Fibroblast of villous mesenchyme (primary cell): ENCODE data around the genes ANTXRL, NPY4R, GPRIN2, AGAP9 and ERCC6.

DNA sequence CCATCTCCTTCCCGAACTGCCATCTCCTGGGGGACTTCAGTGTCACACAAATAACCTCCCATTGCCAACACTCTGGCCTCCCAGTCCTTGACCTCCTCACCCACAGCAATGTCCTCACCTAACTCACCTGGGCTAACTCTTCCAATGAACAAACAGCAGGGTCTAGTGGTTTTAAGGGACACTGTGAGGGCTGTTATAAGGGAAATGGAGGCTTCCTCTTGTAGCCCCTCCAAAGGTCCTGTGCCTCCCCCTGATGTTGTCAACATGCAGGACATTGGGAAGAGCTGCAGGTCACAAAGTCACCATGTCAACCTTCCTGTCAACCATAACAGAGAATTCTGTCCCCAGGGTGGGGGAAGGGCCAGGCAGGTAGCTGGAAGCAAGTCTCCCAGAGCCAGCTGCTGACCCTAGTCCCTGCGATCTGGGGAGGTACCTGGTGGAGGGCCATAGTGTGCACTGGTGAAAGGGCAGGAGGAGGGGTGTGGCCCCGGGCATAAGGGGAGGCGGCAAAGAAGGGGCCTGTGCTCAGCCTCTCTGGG, at the start of gene ANTXRL:
TSS of gene ANTXRL (plus strand) at position 325 of the 539 bp plus-strand sequence.
- CAGE, long polyA plus RNA, result no peak

DNA sequence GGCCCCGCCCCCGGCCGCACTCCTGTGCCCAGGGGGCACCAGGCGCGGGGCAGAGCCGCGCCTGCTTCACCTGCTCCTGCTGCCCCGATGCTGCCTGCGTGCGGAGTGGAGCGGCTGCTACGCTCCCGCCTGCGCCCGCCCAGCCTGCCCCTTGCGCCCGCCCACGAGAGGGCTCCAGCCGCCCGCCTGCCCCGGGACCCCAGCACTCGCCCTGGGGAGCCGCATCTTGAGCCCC, at the start of gene NPY4R:
TSS of gene NPY4R (minus strand) at position 107 of the 235 bp plus-strand sequence.
- CAGE, long polyA plus RNA, result no peak

- CAGE, long polyA plus RNA, result no peak
Observed at GRCh38 chr10:46556069-46556907, at the start of gene GPRIN2. Gene GPRIN2, minus strand, starts transcription at chr10:46556658.

DNA sequence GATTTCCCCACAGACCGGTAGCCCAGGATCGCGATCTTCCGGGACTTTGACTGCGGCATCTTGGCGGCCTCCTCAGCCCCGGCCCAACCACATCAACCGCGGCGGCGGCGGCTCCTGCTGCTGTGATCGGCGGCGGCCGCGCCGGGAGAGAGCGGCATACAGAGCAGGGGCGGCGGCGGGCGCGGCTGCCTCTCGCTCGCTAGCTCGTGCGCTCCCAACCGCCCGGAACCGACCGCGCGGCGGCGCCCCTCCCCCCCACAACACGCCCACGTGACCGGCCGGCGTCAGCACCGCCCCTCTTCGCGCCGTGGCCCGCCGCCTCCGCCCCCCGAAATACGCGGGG, 56.5 kb downstream of the SYT15 start:
- CAGE, long polyA plus RNA, result no peak

DNA sequence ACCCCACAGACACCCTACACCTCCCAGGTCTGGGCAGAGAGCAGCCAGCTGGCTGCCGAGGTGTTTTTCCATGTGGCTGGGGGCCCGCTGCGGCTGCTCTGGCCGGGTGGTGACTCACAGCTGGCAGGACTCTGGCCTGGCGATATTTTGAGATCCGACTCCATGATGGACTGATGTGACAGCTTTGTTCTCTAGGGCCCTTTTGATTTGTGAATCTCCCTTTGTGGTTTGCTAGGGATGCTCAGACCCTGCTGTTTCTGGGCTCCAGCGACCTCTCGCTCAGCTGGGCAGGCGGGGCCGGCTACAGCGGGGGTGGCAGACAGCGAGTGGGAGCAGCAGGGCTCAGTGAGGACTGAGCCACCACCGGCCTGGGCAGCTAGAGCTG, 46.3 kb upstream of the GDF10 start:
- CAGE, long polyA plus RNA, result no peak

DNA sequence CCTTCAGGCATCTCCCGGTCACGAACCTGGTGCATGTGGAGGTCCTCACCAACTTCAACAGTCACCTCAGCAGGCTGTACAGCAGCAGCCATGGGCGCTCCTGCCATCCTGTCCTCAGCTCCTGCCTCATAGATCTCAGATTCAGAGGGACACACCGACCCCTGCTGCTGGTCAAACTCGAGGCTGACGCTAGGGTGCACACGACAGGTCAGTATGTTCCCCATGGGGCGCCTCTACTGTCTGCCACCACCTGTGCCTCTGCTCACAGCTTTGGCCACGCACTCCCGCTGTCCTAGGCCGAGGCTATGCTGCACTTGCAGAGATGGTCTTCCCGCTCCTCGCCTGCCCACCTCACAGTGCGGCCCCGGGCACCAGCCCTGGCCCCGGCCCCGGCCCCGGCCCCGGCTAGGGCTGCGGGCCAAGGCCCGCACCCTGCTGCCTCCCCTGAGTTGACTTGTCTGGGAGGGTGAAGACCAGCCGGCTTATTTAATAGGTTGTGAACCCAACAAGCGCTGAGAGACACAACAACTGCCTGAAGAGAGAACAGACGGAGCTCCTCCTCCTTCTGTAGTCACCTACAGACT, at the start of gene AGAP9:
TSS of gene AGAP9 (minus strand) at position 336 of the 584 bp plus-strand sequence.
- CAGE, long polyA plus RNA, result no peak

GRCh38 chr10:47706560-47706985, 56.8 kb downstream of the SYT15B start:
- CAGE, long polyA plus RNA, result no peak

- CAGE, long polyA plus RNA, result no peak
Observed at GRCh38 chr10:47942182-47942705, 23.8 kb downstream of the NPY4R2 start.

DNA sequence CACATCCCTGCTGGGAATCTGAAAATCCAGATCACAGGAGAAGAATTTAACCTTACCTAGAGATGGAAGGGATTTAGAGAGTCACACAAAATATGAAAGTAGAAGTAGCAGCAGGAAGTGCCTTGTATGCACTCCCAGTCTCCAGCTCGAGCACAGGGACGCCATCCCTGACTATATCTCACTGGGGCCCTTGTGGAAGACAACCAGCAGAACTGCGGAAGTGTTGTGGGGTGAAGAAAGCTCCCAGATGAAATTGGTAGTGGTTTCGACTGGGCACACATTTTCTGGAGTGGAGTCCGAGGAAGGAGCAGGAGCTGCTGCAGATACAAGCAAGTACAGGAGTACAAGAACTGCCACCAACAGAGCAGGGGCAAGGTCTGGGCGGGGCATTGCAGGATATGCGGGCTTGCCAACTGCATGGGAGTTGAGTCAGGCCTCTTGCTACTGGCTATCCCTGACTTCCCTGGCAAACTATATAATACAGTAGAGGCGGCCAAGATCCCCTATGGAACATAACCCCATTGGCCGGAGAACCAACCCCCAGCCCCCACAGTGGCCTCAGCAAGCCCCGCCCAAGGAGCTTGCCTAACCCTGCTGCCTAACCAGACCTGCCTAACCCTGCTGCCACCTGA, 131.1 kb upstream of the FAM25C start:
- CAGE, long polyA plus RNA, result no peak

DNA sequence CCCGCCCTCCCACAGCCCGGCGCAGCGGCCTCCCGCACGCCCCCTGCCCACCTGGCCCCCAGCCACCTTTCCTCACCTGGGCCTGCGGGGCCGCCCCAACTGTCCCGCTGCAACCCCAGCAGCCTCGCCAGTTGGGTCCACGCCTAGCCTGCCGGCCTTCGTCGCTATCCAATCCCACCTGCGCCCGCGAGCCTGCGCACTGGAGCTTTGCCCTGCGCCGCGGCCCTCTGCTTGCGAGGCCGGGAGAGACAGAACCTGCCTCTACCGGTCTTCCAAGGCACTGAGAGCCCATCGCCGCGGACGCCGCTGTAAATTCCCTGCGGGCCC, 134.2 kb downstream of the FRMPD2 start:
- CAGE, long polyA plus RNA, result no peak

DNA sequence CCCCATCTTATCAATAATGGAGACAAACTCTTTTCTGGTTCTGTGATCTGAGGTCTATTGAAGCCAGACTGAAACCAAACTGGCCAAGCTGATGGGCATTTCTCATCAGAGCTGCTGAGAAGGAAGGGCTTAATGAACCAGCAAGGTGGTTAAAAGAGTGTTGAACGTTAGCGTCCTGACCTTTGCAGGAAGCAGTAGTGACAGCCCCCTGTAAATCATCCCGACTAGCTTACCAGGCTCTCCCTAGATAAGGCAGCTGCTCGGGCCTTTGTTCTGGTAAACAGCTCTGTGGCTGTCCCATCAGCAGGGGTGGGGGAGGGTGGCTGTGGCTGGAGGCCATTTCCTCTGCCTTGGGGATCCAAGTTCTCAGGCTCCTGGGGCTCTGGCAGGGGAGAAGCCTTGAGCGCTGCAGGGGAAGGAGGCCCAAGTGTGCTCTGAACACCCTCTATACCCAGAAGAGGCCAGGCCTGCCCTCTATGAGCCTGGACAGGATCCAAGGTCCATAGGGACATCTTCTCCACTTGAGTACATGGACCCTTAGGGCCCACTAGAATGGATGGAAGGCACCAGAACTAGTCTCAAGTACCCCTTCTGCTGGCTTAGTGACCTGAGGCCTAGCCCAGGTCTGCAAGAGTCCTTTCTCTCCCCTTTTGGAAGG, 134.7 kb downstream of the ARHGAP22 start:
- CAGE, long polyA plus RNA, result no peak

- CAGE, long polyA plus RNA, result no peak
Observed at GRCh38 chr10:49113733-49114038, 1.6 kb downstream of the VSTM4 start.

GRCh38 chr10:49114554-49115352, 569 bp downstream of the VSTM4 start:
- CAGE, long polyA plus RNA, result no peak

DNA sequence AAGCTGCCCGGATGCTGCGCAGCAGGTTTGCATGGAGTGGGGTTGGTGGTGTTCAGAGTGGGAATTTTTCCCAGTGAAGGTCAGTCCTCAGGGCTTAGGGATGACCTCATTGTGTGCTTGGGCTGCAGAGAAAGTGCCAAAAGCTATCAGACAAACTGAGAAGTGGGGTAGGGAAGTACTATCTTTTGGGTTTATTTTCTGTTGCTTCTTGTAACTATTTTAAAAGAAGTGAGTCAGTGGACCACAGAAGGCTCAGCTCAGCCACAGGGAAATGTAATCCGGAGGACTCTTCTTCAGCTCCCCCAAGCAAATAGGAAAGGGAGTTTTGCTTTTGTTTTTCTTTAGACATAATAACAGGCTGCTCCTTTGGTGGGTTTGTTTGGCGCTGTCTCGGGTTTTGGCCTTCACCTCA, 5.2 kb upstream of the FAM170B start:
- CAGE, long polyA plus RNA, result no peak

DNA sequence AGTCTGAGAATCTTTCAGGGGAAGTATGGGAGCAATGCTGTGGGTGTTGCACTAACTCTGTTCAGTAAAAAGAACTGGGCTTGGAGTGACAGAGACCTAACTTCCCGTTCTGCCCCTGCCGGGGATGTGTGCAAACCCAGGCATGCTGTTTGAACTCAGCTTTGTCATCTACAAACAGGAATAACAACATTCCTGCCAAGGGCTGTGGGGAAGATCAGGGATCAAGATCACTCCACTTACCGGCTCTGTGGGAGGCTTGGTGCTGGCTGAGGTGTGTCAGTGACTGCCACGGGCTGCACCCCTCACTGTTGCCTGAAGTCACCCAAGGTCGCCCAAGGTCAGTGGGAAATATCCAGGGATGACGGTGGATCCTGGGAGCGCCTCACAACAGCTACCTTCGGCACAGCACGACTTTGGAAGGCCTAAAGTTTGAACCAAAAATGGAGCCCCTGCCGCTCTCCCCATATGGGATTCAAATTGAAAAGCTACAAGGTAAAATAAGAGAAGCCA, 23.2 kb upstream of the DRGX start:
- CAGE, long polyA plus RNA, result no peak

DNA sequence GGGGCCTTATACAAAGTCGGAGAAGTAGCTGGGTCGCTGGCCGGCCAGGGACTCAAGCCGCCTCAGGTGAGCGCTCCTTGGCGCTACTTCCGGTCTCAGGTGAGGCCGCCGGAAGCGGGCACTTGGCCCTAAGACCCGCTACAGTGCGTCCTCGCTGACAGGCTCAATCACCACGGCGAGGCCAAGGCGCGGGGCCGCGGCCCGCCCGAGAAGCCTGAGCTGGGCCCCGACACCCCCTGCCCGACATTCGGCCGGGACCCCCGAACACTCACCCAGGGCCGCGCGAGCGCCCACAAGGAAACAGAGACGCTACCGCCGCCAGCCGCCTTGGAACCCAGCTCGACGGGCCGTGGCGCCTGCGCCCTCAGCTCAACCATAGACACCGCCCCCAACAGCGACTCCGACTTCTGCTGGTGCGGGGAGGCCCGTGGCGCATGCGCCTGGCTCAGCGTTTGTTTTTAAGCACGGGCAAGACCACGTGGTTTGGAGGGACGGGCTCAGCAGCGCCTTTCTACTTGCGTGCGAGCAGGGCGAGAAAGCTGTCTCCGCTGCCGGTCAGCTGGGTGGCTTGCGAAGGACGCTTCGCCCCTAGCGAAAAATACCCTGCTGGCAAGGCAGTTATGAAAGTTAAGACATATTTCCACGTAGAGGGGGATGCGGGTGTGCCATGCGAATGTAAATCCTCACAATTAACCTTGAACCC, at the start of gene ERCC6:
TSS of gene ERCC6 (minus strand) at position 432 of the 703 bp plus-strand sequence.
- CAGE, long polyA plus RNA, result no peak

GRCh38 chr10:49760420-49761369, 1.4 kb downstream of the OGDHL start:
- CAGE, long polyA plus RNA, result no peak

GRCh38 chr10:50318991-50319947, 68.0 kb upstream of the ASAH2 start:
- CAGE, long polyA plus RNA, result no peak

- CAGE, long polyA plus RNA, result no peak
Observed at GRCh38 chr10:50416830-50417679, 165.7 kb upstream of the ASAH2 start.

DNA sequence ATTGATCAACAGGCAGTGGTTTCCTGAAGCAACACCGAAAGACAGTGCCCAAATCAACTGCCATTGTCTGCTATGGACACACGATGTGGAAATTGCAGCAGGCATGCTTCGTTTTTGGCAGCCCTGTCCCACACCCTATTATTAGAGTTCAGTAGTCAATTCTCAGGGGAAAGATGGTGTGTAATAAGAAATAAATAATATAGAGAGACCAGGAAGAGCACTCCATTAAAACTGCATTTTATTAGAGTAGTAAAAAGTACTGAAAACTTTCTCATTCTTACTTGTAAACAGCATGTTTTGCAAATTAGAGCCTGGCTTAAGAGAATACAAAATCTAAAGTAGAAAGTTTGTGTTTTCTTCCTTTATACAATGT, 153.8 kb downstream of the SGMS1 start:
- CAGE, long polyA plus RNA, result no peak